NB4 (cell line): Measurements from ENCODE around the genes DDX11 and AMN1.

GRCh38 chr12:30630647-30631269 lies 64.9 kb downstream of the IPO8 start:
- RRBS = no CpG with 5 or more reads among the region's 5 CpGs

DNA sequence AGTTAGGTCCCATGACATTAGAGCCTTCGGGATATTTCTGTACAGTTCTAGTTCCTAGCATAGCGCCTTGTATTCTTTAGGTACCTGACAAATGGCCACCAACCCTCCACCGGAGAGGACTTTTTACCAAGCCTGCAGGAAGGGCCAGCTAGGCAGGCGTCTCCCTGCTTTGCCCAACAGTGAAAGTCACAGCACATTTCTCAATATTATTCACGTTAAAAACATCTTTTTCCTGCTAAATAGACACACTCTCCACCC lies 40.0 kb upstream of the CAPRIN2 start:
- RRBS = no CpG with 5 or more reads among the region's 5 CpGs

- RRBS = no CpG with 5 or more reads among the region's 74 CpGs
These were observed at the start of gene DDX11 for GRCh38 chr12:31073448-31074610. Gene DDX11 (plus strand): TSS chr12:31073860.

- RRBS = no CpG with 5 or more reads among the region's 6 CpGs
These were observed 938 bp downstream of the DDX11 start for GRCh38 chr12:31074611-31074985.

- RRBS = no CpG with 5 or more reads among the region's 3 CpGs
These were observed 4.0 kb downstream of the SINHCAF start for GRCh38 chr12:31321888-31322447.

DNA sequence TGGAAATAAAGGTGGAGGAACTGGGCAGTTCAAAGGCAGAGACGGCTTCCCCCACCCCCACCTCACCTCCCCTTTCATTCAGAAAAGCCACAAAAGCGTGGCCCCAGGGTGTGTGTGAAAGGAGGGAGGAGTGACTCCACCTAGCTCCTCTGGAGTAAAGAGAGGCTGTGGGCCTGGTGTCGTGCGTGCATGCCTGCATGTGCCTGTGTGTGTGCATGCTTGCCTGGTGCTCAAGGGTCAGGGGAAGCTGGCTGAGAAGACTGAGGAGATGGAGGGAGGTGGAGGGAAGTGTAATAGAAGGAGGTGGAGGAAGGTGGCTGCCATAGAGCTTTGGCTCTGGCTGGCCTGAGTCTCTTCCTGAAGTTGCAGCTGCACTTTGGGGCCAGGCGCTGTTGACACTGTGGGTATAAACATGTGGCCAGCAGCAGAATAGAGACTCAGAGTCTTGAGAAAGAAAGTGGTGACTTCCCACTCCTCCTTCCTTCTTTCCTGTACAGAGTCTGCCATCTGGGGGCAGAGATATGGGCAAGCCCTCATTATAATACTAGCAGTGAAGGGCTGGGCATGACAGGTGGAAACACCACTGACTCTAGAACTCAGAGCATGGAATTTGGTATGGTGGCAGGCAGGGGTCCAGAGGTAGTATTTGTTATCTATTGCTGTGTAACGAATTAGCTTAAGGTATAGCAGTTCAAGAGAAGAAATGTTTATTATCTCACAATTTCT lies 37.0 kb upstream of the SINHCAF start:
- RRBS = no CpG with 5 or more reads among the region's 6 CpGs

GRCh38 chr12:31368514-31369476 lies 42.8 kb upstream of the SINHCAF start:
- RRBS = no CpG with 5 or more reads among the region's 12 CpGs

DNA sequence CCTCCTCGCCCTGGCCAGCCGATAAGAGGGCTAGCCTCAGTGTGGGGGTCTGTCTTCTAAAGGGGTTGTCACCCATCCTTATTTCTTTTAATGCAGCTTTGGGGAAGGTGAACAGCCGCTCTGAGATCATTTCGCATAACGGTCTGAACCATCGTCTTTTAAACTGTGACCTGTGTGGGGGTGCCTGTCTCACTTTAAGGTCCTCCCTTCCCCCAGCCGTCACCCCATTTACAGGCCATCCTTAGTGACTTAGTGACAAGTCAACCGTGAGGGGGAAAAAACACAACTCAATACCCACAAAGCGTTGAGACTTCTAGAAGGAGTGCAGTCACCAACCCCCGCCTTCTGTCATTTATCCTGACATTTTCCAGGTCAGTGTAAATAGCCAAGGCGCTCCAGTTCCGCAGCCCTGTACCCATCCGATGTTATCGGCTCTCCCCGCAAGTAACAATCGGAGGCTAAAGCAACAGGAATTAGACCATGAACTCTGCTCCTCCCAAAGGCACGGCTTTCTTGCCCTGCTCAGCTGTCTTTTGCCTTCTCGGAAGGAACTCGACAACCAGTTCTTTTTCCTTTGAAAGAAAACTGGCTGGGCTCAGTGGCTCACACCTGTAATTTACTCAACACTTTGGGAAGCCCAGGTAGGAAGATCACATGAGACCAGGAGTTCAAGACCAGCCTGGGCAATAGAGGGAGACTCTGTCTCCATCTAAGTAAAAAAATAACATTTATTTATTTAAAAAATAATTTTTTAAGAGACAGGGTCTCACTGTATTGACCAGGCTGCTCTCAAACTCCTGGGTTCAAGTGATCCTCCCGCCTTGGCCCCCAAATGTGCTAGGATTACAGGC lies 659 bp upstream of the DENND5B start:
- RRBS = no CpG with 5 or more reads among the region's 20 CpGs

DNA sequence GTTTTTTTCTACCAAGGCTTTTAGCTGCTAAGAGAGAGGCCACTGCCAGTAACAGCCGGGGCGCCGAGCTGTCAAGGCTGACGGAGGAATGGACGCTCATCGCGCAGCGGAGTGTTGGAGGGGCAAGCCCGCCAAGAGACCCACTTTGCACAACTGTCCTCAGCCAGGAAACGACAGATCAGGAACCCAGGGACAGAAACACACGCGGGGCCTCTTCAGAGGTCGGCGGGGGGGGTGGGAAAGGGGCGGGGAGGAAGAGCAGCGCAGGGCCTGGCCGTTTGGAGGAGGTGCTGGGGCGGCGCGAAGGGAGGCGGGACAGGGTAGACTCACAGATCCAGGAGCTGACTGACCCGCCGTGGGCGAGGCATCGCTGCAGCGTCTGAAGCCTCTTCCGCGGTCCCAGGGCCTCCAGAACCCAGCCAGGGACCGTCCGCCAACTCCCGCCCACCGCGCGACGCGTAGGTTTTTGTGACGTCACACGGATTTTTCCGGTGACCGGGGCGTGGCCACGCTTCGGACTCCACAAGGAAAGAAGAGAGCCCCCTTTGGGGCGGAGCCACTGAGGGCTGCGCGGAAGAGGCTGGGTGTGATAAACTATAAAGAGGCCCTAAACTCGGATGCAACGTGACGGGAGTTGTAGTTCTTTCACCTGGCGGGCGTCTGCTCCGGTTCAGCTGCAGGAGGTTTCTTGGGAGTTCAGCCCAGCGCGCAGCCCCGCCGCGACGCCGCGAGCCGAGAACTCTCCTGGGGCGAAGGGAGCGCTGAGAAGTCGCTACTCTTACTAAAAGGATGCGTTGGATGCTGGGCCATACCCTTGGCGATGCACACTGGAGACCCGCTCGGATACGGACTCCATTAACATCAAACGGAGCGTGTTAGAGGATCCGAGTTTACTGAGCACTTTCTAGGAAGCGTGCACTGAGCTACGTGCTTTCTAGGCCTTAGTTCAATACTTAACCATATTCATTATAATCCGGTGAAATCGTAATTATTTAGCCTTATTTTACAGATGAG lies at the start of gene AMN1:
Gene AMN1, minus strand, starts transcription at position 381 of the 1,014 bp plus-strand sequence.
- RRBS = no CpG with 5 or more reads among the region's 76 CpGs

GRCh38 chr12:31752327-31752965 lies 23.6 kb upstream of the AMN1 start:
- RRBS = no CpG with 5 or more reads among the region's 5 CpGs

DNA sequence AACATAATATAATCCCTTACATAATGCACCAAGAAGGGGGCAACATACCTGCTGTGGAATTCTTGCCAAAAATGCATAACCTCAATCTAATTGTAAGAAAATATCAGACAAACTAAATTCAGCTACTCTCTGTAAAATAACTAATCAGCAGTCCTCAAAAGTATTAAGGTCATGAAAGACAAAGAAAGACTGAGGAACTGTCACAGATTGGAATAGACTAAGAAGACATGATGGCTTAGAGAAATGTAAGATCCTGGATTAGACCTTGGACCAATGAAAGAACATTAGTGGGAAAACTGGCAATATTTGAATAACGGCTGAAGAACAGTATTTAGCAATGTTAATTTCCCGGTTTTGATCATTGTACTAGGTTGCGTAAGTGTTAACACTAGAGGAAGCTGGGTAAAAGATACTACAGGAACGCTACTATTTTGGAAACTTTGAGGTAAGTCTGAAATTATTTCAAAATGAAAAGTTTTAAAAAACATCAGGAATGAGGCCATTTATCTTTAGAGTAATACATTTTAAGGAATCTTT lies 68.3 kb upstream of the H3-5 start:
- RRBS = no CpG with 5 or more reads among the region's 4 CpGs

GRCh38 chr12:32270732-32271786 lies 128.3 kb upstream of the FGD4 start:
- RRBS = no CpG with 5 or more reads among the region's 11 CpGs

- RRBS = no CpG with 5 or more reads among the region's 15 CpGs
These were observed 47.2 kb downstream of the FGD4 start for GRCh38 chr12:32446233-32447204.

- RRBS = no CpG with 5 or more reads among the region's 9 CpGs
These were observed 93.6 kb upstream of the DNM1L start for GRCh38 chr12:32585260-32586133.

GRCh38 chr12:32891952-32892656 lies 4.5 kb downstream of the PKP2 start:
- RRBS = no CpG with 5 or more reads among the region's 8 CpGs

DNA sequence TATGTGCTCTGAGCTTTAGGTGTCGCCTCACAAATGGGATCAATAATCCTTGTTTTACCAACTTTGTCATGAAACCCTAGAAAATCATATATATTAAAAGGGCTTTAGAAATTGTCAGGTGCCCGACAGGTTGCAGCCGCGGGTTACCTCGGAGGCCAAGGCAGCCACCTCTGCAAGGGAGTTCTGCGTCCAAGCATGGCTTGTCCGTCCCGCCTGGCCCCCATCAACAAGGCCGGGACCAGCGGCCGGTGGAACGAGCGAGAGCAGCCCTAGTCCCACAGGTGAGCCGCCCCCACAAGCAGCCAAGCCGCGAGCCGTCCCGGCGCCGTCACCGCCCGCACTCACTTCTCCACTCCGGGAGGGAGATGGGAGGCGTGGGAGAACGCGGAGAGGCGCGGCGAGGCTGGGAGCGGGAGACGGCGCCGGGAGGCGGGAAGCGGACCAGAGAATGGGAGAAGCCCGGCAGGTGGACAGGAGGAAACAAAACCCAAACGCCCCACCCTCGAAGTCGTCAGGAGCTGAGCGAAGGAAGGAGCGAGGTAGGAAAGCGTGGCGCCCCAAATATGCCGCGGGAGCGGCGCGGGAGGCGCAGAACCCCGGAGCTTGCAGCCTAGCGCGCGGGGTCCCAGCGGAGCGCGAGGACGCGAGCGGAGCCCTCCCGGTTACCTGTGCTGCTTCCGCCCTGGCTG lies 769 bp downstream of the SYT10 start:
- RRBS = 88% methylated on average over 37 of the region's 61 CpGs

GRCh38 chr12:33988777-33989130 lies 33.5 kb upstream of the ALG10 start:
- RRBS = no CpG with 5 or more reads among the region's 1 CpG

DNA sequence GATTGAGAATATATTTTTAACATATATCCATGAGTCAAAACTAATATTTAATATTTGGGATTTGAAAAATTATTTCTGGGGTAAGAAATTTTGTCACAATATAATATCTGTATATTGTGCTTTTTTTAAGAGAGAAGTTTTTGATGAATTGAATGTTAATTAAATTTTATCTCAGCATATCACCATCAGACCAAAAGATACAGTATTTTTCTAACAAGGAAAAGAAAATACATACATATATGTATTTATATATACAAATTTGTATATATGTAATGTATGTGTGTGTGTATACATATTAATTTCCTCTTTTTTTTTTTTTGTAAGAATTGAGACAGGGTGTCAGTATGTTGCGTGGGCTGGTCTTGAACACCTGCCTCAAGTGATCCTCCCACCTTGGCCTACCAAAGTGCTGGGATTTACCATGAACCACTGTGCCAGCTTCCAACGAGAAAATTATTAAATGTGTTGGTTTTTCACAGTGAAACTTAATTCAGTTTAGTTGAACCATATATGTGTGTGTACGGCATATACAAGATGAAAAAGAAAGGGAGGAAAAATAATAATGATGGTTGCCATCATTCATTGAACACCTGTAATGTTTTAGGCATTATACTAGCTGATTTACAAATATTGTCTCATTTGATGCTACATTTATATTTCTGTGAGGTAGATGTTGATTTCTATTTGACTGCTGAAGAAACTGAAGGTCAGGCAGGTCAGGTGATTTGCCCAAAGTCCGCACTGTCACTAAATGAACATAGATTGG lies 10.3 kb downstream of the ALG10 start:
- RRBS = no CpG with 5 or more reads among the region's 4 CpGs

DNA sequence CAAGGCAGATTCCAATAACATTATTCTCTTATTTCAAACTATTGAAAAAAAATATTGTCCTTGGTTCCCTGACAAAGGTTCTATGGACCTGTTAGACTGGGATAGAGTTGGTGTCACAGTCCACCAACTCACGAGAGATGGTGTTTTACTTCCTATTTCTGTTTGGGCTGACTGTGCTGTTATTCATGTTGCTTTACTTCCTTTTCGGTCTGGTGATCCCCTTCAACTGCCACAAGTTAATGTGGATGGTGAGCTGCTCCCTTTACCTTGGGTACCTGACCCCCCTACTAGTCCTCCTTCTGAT lies 192.7 kb upstream of the ALG10B start:
- RRBS = no CpG with 5 or more reads among the region's 2 CpGs